HTR-8/SVneo (cell line): ENCODE measurements around a stretch of chr10.

GRCh38 chr10:71770678-71771934 lies 2.2 kb downstream of the VSIR start:
- RRBS: no CpG with 5 or more reads among the region's 9 CpGs

- RRBS: 89% methylated on average over 8 of the region's 25 CpGs
These were observed 38.1 kb upstream of the VSIR start for GRCh38 chr10:71811289-71811984.

DNA sequence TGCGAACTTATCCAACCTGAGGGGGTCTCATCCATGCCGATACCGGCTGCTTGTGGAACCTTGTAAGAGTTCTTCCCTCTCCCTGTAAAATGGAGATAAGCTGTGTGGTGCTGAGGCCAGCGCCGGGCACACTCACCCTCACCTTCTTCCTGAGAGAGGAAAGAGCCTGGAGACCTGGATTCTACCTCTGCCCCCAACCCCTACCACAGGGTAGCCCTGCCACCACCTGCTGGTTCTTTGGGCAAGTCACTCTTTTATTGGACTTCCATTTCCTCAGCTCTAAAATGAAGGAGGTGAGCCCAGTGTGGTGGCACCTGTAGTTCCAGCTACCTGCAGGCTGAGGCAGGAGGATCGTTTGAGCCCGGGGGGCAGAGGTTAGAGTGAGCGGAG lies 38.4 kb upstream of the PSAP start:
- RRBS: 62% methylated on average over 3 of the region's 8 CpGs

DNA sequence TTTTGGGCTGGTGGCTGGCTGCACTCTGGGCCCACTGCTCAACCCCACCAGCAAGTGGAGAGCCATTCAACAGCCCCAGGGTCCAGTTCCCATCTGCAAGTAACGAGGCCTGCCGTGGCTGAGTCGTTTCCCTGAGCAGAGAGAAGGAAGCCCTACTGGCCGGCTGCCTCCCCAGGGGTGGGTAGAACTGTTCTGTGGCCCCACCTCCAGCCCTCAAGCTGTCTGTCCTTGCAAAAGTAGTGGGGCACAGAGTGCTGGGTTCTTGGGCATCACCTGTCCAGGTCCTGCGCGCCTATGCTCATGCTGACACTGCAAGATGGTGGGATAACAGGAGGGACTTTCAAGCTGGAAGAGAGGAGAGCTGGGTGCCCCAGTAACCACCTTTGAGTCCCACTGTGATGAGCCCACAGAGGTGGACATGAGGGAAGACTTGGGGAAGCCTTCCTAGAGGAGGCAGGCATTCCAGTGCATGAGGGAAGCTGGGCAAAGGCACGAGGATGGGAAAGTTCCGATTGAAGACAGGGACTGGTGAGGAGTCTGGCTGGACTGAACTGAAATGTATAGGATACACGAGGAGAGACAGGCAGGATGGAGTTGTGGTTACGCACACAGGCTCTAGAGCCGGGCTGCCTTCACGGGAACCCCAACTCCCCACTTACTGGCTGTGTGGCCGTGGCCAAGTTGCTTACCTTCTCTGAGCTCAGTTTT lies 9.3 kb downstream of the CHST3 start:
- RRBS: no CpG with 5 or more reads among the region's 13 CpGs

DNA sequence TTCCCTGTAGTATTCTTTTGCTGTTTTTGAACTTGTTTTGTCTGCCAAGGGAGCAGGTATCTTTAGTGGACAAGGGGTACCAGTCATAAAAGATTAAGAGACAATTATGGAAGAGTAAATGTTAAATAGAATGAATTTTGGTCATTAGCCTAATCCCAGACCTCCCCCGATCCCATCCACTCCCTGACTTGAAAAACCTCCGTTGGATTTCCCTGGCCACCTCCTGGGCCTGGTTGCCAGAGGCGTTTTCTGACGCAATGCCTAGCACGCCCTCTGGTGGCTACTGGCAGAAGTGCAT lies 40.0 kb downstream of the SPOCK2 start:
- RRBS: no CpG with 5 or more reads among the region's 5 CpGs

DNA sequence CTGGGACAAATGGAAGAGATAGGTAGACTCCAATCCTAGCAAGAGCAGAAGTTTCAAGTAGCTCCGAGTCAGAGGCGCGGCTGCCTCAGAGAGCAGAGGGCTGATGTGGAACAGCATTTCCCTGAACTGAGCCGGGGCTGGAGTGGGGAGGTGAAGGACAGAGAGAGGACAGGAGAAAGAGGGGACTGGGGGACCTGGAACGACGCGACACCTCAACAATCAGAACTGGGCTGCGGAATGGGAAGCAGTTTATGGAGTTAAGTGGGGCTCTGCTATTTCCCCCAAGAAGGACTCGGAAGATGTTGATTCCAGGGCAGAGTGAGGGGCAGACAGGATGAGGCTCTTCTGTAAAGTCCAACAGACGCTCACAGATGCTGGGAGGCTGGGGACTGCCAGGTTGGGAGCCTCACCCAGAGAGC lies 27.8 kb downstream of the SPOCK2 start:
- RRBS: no CpG with 5 or more reads among the region's 10 CpGs

DNA sequence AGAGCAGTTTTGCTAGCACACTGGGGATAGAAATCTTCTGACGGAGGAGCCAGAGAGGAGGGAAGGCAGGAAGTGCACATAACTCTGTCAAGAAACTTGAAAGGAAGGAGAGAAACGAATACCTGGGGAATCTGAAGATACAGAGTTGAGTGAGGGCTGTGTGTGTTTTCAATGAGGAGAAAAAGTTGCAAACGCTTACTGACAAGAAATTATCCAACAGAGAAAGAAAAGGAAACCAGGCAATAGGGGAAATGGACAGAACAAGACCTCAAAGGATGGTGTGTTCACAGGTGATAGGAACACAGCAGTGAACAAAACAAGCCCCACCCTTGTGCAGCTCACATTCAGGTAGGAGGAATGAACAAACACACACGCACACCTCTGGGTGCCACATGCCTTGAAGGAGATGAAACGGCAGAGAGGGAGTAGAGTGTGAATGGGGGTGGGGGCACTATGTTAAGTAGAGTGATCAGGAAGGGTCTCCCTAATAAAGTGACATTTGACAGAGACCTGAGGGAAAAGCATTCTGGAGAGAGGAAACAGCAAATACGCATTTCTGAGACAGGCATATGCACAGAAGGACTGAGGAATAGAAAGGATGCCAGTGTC lies 46.7 kb upstream of the SPOCK2 start:
- RRBS: no CpG with 5 or more reads among the region's 6 CpGs

- RRBS: no CpG with 5 or more reads among the region's 4 CpGs
These were observed 19.2 kb upstream of the DDIT4 start for GRCh38 chr10:72254403-72254944.

DNA sequence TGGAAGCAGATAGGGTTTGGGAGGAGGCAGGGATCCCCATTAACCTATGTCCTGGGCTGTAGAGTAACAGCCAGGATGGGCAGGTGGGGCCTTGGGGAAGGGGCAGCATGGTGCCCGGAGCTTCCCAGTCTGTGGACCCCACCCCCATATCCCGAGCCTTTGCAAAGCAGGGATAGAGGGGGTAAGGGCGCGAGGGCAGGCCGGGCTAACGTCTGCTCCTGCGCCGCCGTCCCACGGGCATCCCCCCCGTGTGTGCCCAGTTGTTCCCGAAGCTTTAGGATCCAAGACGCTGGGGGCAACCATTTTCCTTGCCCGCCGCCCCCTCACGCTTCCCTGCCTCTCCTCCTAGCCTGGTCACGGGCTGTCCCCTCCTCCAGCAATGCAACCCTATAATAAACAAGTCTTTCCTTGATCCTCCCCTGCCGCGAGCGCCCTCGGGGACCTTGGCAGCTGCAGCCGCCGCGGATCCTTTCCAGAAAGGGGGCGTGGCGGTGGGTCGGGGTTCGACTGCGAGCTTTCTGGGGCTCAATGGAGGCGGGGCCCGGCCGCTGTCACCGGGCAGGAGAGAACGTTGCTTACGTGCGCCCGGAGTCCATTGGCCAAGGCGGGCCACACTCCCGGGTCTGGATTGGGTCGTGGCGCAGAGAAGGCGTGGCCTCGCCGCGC lies 369 bp upstream of the DDIT4 start:
- RRBS: 2% methylated on average over 4 of the region's 45 CpGs

DNA sequence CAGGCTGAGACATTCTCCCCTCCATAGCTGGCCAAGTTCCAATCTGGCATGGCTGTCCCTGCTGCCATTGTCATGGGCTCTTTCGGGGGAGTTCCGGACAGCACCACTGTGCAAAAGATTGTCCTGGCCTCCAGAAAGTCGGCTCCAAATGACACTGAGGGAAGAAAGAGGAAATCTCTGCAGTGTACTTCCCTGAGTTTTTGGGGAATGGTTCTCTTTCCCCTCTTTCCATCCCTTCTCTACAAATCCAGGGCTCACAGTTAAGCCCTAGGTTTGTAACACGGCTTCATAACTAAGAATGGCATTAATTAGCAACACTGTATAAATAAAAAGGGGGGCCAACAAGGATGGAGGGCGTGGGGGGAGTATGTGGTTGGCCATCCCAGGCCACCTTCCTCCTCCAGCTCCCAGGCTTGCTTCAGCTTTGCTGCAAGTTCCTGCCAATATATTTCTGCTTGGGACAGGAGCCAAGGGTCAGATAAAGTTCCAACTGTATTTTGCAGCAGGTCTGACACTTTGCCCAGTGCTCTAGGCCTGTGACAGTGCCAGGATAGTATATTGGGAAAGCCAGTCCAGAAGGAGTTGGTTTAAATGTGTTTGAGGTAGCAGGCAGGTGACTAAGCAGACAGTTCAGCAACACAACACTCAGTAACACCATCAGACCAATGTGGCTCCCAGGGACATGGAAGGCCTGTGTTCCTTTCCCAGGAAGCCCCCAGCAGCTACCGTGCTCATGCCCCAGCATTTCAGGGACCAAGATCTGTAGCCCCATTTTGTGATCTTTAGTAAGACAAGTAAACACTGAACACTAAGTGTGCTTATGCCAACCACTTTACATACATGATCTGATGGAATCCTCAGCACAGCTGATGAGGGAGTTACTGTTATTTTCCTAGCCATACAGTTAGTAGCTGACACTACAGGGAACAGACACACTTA lies 39.2 kb downstream of the DNAJB12 start:
- RRBS: 100% methylated on average over 2 of the region's 6 CpGs

- RRBS: no CpG with 5 or more reads among the region's 26 CpGs
These were observed 28.0 kb downstream of the DNAJB12 start for GRCh38 chr10:72326504-72327378.

GRCh38 chr10:72351340-72351635 lies 3.4 kb downstream of the DNAJB12 start:
- RRBS: no CpG with 5 or more reads among the region's 5 CpGs

GRCh38 chr10:72679645-72680187 lies 12.2 kb upstream of the MCU start:
- RRBS: no CpG with 5 or more reads among the region's 8 CpGs

- RRBS: no CpG with 5 or more reads among the region's 8 CpGs
These were observed 6.5 kb upstream of the MCU start for GRCh38 chr10:72685256-72686014.

GRCh38 chr10:72688145-72688753 lies 3.7 kb upstream of the MCU start:
- RRBS: no CpG with 5 or more reads among the region's 4 CpGs

- RRBS: no CpG with 5 or more reads among the region's 2 CpGs
These were observed 86.8 kb upstream of the OIT3 start for GRCh38 chr10:72806631-72807317.

- RRBS: no CpG with 5 or more reads among the region's 5 CpGs
These were observed 22.1 kb downstream of the NUDT13 start for GRCh38 chr10:73131826-73133244.

DNA sequence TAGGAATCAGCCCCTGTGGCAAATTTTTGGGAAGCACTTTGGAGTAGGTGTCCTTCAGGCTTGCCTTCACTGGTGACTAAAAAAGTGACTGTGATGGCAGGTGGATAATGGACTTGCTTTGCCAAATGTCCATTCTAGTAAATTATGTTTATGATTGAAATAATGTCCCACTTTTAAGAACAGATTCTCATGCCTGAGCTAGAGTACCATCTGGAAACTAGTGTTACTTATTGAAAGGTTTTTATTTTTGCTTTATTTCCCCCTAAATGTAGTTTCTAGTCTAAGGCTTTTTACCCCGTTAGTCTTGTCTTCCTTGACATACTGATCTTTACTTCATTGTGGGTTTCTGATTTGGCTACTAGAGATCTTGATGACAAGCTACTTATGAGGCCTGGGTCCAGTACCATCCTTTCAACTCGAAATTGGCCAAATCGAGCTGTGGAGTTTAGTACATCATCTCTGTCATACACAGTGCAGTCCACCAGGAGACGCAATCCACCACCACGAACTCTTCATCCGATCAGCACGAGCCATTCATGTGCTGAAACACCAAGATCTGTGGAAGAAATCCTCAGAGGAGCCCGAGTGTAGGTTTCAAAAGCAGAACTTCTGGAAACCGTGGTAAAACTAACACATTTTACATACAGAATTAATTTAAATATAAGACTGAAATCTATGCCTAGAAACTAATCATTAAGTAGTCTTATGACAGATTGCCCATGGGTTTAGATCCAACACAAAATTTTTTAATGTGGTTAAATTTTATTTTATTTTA lies 14.3 kb downstream of the DNAJC9 start:
- RRBS: no CpG with 5 or more reads among the region's 9 CpGs

DNA sequence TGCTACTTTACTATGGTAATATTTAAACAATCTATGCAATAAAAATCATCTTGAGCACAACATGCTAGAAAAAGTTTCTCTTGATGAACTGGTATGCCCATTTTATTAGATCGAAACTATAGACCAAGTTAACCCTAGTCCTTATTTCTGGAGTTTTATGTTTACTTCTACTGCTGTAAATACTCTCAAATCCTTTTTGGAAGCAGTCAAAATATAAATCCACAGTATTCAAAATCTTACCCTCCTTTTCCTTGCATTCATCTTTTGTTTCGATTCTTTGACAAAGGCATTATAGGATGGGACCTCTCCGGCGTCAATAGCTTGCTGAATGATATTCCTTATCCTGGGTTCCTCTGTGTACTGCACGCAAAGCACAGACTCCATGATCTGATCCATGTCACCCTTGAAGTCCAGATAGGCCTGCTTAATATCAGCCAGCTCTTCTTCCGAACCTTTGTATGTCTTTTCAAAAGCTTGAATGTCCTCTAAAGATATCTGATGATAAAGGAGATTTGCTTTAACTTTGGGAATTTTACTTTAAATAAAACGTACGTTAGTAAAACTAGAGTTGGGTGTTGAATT lies 1.3 kb downstream of the DNAJC9 start:
- RRBS: no CpG with 5 or more reads among the region's 8 CpGs